Measurements from ENCODE around the genes ZCCHC12 and SEPTIN6.

- PRO-cap = no peak
Measured at GRCh38 chrX:118767170-118767722, 39.8 kb downstream of the IL13RA1 start.

- PRO-cap = no peak
Measured at GRCh38 chrX:118768319-118768938, 41.0 kb downstream of the IL13RA1 start.

- PRO-cap = no peak
Measured at GRCh38 chrX:118773497-118774082, 46.2 kb downstream of the IL13RA1 start.

DNA sequence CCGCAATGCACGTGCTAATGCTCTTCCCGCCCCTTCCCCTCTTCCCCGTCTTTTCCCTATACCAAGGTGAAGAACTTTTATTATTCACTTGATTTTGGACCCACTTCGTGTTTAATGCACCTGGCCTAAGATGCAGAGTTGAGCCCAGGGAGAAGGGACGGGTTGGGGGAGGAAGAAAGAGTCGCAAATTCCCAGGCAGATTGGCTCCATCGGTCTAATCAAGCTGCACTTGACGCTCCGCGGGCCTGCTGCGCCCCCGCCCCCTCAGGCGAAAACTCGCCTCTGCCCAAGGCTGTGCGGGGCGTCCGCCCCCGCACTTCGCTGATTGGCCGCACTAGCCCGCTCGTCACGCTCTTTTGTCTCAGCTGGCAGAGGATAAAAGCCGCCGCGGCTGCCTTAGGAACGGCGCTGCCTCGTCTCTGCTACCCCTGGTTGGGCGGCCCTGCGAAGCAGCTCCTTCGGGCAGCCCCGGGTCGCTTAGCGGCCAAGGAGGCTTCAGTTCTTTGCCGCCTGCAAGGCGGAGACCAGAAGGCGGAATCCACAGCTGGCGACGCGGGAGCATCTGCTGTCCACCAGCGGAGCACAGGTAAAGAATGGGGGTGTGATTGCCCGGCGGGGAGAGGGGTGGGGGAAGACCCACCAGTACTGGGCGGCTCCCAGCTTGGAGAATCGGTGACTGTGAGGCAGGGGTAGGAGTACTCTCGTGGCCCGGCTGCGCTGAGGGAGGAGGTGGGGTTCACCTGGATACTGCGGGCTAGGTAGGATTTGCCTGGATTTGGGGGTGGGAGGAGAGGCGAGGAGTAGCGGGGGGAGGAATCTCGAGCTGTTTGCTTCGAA lies at the start of gene ZCCHC12:
Gene ZCCHC12, plus strand, starts transcription at position 405 of the 837 bp plus-strand sequence.
- PRO-cap = unidirectional peak, minus-strand start at position 678 of the sequence

- PRO-cap = no peak
Measured at GRCh38 chrX:118995126-118995396, 20.6 kb downstream of the LONRF3 start.

GRCh38 chrX:119239326-119239525 lies 3.1 kb downstream of the PGRMC1 start:
- PRO-cap = no peak

- PRO-cap = no peak
Measured at GRCh38 chrX:119423301-119424022, 24.3 kb downstream of the SLC25A43 start.

GRCh38 chrX:119468949-119469675 lies 868 bp downstream of the SLC25A5 start:
- PRO-cap = unidirectional peak, minus-strand start at chrX:119469077

- PRO-cap = no peak
Measured at GRCh38 chrX:119486651-119487357, 18.6 kb downstream of the SLC25A5 start.

DNA sequence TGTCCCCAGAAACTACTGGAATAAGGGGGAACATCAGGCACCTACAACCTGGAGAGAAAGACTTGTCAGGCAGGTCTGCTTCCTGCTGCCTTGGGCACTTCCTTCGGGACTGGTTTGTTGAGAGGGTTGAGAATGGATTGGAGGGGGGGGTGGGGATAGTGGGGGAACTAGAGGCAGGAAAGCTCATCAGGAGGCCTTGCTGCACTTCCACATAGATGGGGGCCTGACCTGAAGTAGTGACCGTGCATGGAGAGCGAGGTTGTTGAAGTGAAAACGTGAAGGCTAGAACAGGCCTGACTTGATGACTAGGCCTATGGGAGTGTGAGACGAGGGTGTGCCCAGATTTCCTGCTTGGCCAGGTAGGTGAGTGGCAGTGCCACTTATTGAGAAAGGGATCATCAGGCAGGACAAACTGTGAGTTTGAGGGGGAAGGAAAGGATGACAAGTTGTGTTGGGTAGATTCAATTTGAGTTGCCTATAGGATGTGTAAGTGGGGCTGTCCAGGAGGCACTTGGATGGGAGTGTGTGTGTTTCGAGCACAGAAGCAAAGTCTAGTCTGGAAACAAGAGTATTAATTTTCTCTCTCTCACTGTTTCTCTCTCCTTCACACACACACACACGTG lies 33.5 kb downstream of the SLC25A5 start:
- PRO-cap = no peak

DNA sequence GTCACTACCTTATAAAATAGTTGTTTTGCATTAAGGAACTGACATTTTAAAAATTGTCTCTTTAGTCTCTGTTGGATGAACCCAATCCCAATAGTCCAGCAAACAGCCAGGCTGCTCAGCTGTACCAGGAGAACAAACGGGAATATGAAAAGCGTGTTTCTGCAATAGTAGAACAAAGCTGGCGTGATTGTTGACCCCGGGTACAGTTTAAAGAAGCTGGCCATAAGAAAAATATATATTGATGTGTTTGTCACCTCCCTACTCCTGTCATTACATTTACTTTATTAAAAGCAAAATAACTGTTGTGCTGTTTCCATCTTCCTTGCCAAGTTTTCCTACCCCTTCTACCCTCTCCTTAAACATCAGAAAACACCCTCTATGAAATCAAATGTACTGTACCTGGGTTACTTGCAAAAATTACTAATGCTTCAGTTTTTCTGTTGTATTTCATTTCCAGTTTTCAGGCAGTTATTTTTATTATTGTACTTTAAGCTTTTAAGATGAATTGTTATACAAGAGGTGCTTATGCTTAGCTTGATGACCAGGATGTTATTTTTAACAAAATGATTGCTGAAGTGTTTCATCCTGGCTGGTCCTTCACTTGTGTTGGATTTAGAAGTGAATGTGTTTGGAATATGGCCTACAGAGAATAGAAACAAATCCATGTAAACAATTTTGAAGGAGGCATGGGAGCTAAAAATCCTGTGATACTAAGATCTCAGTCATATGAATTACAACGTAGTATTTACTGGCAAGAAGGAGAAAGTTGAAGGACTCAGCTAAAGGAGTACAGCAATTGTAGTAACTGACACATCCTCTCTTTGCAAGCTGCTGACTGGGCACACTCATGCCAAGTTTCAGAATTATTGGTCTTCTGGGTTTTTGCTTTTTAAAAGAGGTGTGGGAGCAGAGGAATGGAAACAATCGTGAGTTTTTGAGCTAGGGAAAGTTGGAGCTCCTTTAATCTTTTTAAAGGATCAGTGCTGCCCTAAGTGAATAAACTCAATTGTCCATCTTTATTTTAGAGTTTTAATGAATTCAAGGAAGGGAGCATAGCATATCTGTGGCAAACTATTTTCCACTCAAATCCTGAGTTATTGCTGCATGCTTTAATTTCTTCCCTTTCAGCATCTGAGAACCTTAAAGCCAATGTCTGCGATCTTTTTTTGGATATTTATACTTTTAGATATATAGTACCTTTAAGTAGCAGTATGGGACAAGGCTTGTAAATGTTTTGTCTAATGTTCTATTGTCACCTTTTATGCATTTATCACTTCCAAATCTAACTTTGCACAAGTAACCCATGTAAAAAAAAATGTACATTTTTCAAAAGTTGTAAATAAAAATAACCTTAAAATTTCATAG lies 9.2 kb downstream of the UBE2A start:
- PRO-cap = no peak

- PRO-cap = no peak
Measured at GRCh38 chrX:119606698-119606951, 32.3 kb downstream of the UBE2A start.

DNA sequence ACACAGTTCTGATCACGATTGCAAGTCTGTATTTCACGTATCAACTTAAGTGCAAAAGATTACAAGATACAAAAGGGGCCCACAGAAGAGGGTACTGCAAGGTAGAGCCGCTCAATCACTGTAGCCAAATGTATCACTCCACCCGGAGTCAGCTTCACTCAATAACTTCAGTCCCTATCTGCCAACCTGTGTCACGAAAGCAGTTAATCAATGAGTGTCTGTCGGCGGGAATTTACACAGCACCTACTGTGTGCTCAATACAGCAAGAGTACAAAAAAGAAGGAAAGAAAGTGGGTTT lies 32.5 kb downstream of the UBE2A start:
- PRO-cap = no peak

GRCh38 chrX:119654581-119654927 lies 38.4 kb downstream of the SEPTIN6 start:
- PRO-cap = no peak

GRCh38 chrX:119684243-119684690 lies 8.7 kb downstream of the SEPTIN6 start:
- PRO-cap = no peak

- PRO-cap = no peak
Measured at GRCh38 chrX:119686005-119686899, 6.7 kb downstream of the SEPTIN6 start.

DNA sequence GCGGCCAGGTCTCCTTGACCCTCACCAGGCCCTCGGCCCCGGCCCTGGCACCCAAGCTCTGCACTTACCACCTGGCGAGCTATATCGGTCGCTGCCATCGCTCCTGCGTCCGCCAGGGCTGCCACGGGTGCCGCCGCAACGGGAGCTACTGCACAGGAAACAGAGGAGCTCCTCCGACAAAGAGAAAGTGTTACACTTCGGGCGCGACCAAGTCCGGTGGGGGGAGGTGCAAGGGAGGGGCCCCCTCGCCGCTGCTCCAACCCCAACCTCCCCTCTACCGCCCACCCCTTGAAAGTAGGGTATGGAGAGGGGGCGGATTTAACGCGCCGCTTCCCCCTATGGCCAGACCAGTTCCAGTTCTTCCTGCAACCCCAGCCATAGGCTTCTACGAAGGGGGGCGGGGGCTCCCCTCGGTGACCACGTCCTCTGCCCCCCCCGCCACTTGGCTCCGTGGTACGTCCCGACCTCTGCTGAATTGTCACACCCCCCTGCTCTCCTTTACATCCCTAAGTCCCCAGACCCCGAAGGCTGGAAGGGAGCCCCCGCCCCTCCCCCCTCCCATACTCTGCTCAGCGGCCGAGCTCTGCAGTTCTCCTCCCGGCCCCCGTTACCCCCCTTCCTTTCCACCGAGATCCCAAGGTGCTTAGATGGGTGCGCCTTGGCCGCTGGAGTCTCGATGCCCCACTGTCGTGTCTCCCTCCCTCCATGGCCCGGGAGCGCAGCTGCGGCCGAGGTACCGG lies at the start of gene SEPTIN6:
Gene SEPTIN6, minus strand, starts transcription at position 161 of the 740 bp plus-strand sequence.
- PRO-cap = bidirectional peak, plus-strand start at position 210 of the sequence, minus-strand start at position 150 of the sequence; bidirectional peak, plus-strand start at position 561 of the sequence, minus-strand start at position 389 of the sequence

- PRO-cap = no peak
Measured at GRCh38 chrX:119734849-119735414, 23.5 kb upstream of the SOWAHD start.

GRCh38 chrX:119758653-119759099 lies 288 bp downstream of the SOWAHD start:
- PRO-cap = bidirectional peak, plus-strand start at chrX:119758928, minus-strand start at chrX:119758856

- PRO-cap = no peak
Measured at GRCh38 chrX:119786167-119787078, 5.0 kb downstream of the RPL39 start.